Peripheral blood mononuclear cell (primary cell): Measurements from ENCODE around the genes BRD3 and WDR5.

DNA sequence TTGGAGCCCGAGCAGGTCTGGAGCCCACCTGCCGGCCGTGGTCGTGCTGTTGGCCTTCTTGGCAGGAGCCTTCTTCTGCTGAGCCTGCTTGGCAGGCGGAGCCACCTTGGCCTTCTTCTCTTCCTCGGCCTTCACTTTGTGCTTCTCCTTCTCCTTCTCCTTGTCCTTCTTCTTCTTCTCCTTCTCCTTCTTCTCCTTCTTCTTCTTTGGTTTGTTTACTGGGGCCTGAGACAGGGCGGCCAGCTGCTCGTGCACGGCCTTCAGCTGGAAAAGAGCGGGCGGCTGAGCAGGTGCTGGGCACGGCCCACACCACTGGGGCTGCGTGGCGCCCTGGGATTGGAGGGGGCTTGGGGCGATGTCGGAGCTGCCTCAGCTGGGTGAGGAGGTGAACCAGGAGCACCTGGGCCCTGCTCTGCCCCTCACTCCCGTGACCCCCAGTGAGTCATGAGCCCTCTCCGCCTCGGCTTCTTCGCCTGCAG, 14.8 kb downstream of the BRD3OS start:
- PRO-cap, 8 experiments, result peak in 2 of 8 experiments; most common minus-strand start position 135 of the sequence (in 1)

DNA sequence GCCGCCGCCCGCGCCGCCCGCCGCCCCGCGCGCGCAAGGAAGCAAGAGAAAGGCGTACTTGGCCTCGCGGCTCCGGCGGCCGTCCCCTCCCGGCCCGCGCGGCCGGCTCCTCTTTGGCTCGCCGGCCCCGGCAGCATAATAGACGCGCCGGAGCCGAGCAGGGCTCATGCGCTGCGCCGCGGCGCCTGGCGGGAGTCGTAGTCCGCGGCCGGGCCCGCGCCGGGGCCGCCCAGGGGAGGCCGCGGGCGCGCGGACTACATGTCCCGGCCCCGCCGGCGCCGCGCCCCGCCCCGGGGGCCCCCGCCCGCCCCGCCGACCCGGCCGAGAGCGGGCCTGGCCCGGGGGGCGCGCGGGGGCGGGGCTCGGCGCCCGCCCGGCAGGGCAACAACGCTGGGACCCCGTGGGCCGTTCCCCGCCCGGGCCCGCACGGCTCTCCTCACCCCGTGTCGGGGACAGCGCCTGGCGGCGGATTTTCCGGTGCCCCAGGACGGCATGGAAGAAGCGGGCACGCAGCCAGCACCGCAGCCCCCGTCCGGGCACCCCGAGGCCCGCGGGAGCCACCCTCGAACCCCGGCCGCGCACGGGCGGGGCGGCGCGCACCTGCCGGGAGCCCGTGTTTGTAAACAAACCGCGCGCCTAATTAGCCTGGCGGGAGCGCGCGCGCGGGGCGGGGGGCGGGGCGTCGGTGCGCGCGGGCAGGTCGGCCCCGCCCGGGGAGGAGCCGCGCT, at the start of gene BRD3:
TSS of gene BRD3 (minus strand) at position 140 of the 728 bp plus-strand sequence.
- PRO-cap, 8 experiments, result peak in 8 of 8 experiments; most common plus-strand start position 439 of the sequence (in 2); most common minus-strand start position 113 of the sequence (in 8)

DNA sequence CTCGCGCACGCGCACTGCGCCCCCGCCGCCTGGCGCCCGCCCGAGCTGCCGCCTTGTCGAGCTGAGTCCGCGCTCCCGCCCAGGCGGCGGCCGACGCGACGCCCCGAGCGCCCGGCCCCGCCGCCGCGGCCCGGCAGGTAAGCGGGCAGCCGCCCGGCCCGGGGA, at the start of gene WDR5:
TSS of gene WDR5 (plus strand) at position 19 of the 165 bp plus-strand sequence.
- PRO-cap, 8 experiments, result peak in 6 of 8 experiments; most common plus-strand start position 28 of the sequence (in 4)

DNA sequence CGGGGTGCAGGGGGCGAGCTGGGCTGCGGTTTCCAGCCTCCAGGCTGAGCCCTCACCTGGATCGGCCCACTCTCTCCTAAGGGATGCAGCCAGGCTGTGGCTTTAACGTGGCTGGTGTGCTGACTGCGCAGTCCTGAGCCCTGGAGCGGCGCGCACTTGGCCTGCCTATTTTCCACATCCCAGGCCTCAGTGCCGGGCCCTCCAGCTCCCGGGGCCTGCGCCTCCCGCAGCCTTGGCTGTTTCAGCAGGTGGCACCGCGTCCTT, 27.0 kb downstream of the WDR5 start:
- PRO-cap, 8 experiments, result no peak in any of the 8 experiments

GRCh38 chr9:134221171-134221698, 85.4 kb downstream of the WDR5 start:
- PRO-cap, 8 experiments, result no peak in any of the 8 experiments

DNA sequence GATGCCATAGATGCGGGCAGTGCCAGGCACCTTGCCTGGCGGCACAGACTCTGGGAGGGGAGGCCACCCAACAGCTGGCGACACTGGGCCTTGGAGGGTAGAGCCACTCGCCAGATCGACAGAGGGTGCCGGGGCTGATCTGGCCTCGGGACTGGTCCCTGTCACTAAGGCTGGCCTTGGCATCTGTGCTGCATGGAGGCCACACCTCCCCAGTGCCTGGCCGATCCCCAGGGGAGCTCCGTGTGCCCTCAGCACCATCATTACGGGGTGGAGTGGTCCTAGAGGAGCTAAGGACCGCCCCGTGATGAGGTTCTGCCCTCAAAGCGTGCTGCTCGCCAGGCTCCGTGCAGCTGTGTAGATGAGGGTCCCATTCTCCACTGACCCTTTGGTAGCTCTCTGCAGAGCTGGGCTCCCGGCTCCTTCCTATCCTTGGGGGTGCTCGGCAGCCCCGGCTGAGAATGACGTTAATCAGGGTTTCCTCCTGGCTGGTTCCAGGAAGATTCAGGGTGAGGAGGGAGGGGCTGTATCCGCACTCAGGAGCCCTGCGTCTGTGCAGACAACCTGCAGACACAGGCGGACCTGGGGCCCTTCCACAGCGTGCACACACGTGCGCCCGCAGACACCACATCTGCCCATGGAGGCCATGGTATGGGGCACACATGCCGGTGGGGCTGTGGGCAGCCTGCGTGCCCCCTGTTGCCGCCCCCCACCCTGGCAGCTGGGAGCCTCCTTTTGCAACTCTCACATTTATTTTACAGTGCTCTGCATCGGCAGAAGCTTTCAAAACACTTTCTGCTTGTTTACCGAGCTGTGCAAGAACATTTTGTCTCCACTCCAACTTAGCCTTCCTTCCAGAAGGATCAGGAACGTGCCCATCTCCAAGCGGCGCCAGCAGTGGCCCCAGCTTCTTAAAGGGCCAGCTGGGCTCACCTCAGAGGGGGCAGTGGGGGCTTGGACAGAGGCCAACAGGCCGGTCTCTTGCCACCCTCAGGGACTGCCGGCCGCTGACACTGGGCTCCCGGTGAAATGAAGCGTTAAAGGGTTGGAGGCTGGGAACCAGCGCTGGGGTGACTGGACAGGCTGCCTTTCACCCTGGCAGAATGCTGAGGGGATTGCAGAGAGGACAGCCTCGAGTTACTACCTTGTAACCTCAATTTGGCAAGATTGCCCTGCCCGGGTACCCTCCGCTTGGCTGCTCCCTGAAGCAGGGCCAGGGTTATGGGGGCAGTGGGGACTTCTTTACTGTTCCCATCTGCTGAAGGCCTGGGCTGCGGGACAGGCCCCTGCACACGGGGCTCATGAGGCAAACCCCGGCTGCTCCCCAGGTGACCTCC, 95.2 kb downstream of the WDR5 start:
- PRO-cap, 8 experiments, result no peak in any of the 8 experiments

GRCh38 chr9:134264912-134265675, 61.2 kb upstream of the RXRA start:
- PRO-cap, 8 experiments, result no peak in any of the 8 experiments

- PRO-cap, 8 experiments, result no peak in any of the 8 experiments
Measured at GRCh38 chr9:134282955-134283611, 43.2 kb upstream of the RXRA start.

DNA sequence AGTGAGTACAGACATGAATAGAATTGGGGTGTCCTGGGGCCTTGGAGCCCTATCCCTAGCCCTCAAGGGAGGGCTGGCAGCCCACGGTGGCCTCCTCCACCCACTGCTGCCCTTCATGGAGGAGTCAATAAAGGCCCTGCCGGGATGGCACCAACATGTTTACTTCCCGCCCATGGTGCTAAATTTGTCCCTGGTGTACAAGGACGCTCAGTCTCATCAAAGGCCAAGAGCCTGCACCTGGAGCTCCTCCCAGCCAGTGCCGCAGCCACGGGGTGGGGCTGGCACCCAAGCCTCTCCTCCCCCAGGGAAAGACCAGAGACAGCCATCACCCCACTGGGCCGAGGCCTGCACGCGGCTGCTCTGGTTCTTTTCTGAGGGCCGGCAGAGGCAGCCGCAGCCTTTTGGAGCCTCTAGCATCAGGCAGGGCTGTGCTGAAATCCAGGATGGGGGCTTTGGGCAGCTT, 34.8 kb upstream of the RXRA start:
- PRO-cap, 8 experiments, result no peak in any of the 8 experiments

- PRO-cap, 8 experiments, result no peak in any of the 8 experiments
Measured at GRCh38 chr9:134339141-134340146, 13.2 kb downstream of the RXRA start.

DNA sequence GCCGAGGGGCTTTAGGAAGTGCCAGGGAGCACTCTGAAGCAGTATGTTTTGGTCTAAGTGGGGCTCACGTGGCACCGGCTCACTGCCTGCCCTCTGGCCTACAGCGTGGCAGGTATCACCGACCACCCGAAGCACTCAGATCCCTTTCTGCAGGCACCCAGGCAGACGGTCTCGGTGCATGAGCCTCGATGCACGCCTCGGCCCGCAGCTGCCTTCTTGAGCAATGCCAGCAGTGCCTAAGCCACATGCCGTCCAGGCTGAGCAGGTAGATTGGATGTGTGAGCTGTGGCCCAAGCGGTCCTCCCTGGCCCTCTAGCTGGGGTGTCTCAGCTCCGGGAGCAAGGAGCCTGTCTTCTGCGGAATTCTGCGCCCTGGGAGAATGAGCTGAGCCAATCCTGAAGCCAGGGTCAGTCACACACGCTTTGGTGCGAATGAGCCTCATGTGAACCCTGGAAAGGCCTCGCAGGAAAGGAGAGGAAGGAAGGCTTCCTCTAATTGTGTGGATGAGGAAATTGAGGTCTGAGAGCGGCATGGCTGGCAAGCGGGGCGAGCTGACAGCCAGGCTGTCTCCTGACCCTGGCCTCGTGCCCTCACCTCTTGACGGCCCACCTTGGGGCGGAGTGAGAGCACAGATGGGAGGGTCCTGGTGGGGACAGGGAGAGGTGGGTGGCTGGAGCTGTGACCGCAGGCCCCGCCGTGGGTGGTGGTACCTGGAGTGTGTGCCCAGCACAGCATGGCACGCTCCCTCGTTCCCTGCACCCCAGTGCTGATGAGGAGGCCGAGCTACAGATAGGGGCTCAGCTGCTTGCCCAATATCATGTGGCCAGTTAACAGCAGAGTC, 14.4 kb downstream of the RXRA start:
- PRO-cap, 8 experiments, result peak in 1 of 8 experiments; most common plus-strand start position 522 of the sequence (in 1)

DNA sequence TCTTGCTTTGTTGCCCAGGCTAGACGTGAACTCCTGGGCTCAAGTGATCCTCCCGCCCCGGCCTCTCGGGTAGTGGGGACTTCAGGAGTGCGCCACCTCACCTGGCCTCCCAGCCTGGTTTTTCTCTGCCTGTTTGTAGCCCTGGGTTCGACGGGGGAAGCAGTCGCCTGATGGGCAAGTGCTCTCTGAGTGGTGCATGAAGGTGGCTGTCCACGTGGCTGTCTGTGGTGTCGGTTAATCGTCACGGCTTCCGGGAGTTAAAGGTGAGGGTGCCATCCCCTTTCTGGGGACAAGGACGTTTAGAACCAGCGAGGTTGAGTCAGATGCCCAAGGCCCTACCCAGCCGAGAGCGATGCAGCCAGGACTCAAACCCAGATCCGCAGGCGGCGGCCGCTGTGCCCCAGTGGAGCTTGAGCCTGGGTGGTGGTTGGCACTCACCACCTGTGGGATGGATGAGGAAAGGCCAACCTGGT, 47.6 kb downstream of the RXRA start:
- PRO-cap, 8 experiments, result no peak in any of the 8 experiments

DNA sequence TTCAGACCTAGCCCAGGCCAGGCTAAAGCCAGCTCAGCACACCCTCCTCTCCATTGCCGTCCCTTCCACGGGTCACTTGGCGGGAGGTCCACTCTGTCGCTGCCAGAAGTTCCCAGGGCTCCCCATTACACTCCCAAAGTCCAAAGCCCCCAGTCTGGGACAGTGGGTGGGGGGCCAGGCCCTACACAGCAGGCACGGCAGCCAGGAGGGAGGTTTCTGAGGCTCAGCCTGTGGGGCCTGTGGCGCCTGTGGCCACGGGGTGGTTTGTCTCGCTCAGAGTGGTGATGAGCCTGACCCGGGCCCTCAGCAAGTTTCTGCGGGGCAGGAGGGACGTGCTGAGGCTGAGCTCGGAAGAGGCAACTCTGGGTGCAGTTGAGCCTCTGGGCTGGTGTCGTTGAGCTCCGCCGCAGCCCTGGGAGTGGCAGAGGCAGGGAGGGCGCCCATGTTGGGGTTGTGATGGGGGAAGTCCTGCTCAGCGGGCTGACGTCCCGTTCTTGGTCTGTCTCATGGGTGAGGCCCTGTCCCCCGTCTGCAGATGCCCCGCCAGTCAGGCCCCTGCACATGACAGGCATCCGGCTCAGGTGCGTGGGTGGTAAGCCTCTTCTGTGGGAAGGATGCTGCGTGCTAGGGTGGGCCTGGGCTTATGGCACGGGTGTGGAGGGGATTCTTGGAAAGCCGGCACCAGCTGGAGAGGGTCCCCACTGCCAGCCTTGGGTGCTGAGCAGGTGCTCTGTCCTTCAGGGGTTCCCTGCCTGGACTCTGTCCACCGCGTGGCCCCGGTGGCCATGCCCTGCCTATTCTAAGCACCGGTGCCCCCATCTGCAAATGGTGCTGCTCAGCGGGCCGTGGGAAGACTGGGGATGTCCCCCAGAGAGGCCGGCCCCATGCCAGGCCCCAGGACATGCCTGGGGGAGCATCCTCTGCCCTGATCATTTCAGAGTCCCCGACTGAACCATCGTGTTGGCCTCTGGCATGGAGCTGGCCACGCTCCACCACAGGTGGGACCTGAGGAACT, 64.3 kb downstream of the RXRA start:
- PRO-cap, 8 experiments, result peak in 7 of 8 experiments; most common plus-strand start position 599 of the sequence (in 3); most common minus-strand start position 364 of the sequence (in 4)

- PRO-cap, 8 experiments, result no peak in any of the 8 experiments
Measured at GRCh38 chr9:134403631-134404897, 77.8 kb downstream of the RXRA start.

DNA sequence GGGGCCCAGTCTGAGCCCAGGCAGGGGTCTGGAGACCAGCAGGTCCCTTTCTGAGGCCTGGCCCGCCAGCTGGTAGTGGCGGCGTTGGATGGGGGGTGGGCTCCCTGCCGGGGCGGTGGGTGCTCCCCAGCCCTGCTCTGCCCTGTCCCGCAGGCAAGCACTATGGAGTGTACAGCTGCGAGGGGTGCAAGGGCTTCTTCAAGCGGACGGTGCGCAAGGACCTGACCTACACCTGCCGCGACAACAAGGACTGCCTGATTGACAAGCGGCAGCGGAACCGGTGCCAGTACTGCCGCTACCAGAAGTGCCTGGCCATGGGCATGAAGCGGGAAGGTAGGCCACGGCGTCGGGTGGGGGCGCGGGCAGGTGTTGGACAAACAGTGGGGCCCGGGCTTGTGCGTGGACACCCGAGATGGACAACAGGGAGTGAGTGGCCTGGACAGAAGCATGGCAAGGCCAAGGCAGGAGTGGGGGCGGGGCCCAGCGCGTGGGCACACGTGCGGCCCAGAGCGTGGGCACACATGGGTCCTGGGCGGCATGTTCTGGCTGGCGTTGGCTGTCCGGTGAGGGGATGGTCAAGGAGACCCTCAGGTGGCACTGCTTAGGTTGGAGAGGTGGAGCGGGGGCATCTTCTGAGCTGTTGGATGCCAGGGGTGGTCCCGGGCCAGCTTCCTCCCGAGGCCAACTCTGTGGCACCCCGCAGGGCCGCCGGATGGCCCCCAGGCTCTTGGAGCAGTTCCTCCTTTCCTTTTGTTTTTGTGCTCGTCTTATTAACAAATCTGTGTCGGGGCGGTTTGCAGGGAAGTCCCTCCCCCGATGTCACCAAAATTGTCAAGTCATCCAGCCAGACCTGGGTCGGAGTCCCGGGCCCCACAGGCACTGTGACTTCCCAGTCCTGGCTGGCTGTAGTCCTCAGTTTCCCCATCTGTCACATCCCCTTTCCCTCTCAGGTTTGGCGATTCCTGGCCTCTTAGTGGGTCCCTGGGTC, 82.8 kb downstream of the RXRA start:
- PRO-cap, 8 experiments, result peak in 3 of 8 experiments; most common plus-strand start position 780 of the sequence (in 2); most common minus-strand start position 729 of the sequence (in 3)

- PRO-cap, 8 experiments, result no peak in any of the 8 experiments
Measured at GRCh38 chr9:134433430-134434326, 107.4 kb downstream of the RXRA start.

DNA sequence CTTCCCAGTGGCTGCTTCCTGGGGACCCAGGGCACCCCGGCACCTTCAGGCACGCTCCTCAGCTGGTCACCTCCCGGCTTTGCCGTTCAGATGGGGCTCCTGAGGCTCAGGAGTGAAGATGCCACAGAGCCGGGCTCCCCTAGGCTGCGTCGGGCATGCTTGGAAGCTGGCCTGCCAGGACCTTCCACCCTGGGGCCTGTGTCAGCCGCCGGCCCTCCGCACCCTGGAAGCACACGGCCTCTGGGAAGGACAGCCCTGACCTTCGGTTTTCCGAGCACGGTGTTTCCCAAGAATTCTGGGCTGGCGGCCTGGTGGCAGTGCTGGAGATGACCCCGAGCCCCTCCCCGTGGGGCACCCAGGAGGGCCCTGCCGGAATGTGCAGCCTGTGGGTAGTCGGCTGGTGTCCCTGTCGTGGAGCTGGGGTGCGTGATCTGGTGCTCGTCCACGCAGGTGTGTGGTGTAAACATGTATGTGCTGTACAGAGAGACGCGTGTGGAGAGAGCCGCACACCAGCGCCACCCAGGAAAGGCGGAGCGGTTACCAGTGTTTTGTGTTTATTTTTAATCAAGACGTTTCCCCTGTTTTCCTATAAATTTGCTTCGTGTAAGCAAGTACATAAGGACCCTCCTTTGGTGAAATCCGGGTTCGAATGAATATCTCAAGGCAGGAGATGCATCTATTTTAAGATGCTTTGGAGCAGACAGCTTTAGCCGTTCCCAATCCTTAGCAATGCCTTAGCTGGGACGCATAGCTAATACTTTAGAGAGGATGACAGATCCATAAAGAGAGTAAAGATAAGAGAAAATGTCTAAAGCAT, 113.2 kb downstream of the RXRA start:
- PRO-cap, 8 experiments, result peak in 6 of 8 experiments; most common plus-strand start position 484 of the sequence (in 6)

DNA sequence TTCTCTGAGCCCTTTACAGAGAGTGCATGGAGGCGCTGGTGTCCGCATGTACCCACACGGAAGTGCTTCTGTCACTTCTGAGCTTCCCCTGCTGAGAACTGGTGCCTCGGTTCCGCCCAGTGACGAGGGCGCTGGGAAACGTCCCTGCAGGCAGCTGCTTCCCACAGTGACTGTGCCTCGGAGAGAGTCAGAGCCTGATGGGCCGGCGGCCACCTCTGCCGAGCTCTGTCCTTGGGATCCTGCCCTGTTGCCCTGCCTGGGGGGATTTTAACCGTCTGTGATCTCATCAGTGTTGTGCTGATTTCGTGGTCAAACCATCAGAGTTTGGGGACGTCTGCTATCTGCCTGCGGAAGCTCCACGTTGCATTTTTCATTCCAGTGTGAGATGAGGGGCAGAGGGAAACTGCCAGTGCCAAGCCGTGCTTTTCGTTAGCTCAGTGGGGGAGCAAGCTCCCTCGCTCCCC, 153.0 kb upstream of the COL5A1 start:
- PRO-cap, 8 experiments, result no peak in any of the 8 experiments

- PRO-cap, 8 experiments, result no peak in any of the 8 experiments
Measured at GRCh38 chr9:134637263-134637863, 4.2 kb upstream of the COL5A1 start.

GRCh38 chr9:134644859-134645735, 3.5 kb downstream of the COL5A1 start:
- PRO-cap, 8 experiments, result no peak in any of the 8 experiments